ENCODE data around the genes LRRN3 and SMIM30.

DNA sequence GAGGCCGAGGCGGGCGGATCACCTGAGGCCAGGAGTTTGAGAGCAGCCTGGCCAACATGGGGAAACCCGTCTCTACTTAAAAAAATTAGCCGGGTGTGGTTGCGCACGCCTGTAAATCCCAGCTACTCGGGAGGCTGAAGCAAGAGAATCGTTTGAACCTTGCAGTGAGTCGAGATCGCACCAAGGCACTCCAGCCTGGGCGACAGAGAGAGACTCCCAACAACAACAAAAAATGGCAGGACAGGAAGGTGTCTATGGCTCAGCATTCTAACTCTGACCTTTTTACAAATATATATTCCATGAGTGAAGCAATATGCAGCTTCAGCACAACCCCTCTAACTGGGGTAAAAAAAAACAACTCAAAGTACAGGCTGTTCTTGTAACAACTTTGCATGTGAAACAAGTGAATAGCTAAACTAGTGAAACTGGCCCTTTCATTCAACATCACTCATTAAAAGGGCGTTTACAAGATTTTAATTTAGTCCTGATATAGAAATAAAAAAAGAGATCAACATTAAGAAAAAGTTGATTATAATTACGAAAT lies 1.3 kb downstream of the PNPLA8 start:
- PRO-cap, 5 experiments: peak in 1 of 5 experiments; most common plus-strand start position 414 of the sequence (in 1); most common minus-strand start position 269 of the sequence (in 1)
- RAMPAGE, long total RNA, 2 experiments: no peak in any of the 2 experiments
- RRBS: no CpG with 5 or more reads among the region's 14 CpGs

GRCh38 chr7:108570378-108570947 lies 789 bp downstream of the DNAJB9 start:
- PRO-cap, 5 experiments: peak in 3 of 5 experiments; most common plus-strand start chr7:108570616 (in 2); most common minus-strand start chr7:108570554 (in 1)
- RAMPAGE, long total RNA, 2 experiments: no peak in any of the 2 experiments
- RRBS: no CpG with 5 or more reads among the region's 20 CpGs

- PRO-cap, 5 experiments: peak in 4 of 5 experiments; most common minus-strand start chr7:109363859 (in 4)
- RAMPAGE, long total RNA, 2 experiments: no peak in any of the 2 experiments
- RRBS: no CpG with 5 or more reads among the region's 2 CpGs
These were observed 794.1 kb downstream of the DNAJB9 start for GRCh38 chr7:109363798-109364061.

- PRO-cap, 5 experiments: peak in 4 of 5 experiments; most common plus-strand start chr7:111091130 (in 4)
- RAMPAGE, long total RNA, 2 experiments: start-site peak on the plus strand in 2 of 2 experiments, at chr7:111091125-111091130 at its widest, 21 to 38 reads per replicate
- RRBS: no CpG with 5 or more reads among the region's 13 CpGs
These were observed at the start of gene LRRN3 for GRCh38 chr7:111090960-111091718. LRRN3 (plus strand) TSS chr7:111091127.

DNA sequence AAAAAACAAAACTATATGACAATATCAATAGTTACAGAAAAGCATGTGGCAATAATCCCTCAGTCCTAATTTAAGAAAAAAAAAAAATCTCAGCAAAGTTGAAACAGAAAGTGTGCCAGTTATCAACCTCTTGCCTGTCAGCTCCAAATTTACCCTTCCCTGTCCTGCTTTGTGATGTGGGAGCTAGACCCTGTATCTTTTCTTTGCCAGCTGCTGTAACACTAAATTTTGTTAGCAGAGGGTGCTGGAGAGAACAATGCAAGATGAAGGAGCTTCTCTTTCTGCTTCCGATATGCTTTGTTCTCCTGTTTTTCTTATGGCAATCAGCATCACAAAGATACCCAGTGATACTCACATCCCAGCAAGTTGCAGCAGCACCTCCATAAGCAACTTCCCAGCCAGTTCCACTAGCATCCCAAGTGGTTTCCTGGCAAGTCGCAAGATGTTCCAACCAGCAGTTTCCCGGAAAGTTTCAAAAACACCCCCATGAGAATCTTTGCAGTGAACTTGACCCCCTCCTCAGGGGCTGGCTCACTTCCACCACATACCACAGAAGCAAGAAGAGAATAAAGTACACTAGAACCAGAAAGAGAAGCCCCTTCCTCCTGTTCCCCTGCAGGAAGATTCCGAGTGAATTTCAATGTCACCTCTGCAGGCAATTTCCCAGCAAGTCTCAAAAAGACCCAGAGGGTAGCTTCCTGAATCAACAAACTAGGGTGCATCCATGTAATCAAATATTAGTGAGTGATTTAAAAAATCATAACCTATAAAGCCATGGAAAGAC lies 148.5 kb downstream of the IMMP2L start:
- PRO-cap, 5 experiments: no peak in any of the 5 experiments
- RAMPAGE, long total RNA, 2 experiments: no peak in any of the 2 experiments
- RRBS: no CpG with 5 or more reads among the region's 4 CpGs

- PRO-cap, 5 experiments: no peak in any of the 5 experiments
- RAMPAGE, long total RNA, 2 experiments: no peak in any of the 2 experiments
- RRBS: no CpG with 5 or more reads among the region's 3 CpGs
These were observed 236.2 kb downstream of the DOCK4 start for GRCh38 chr7:111969905-111970432.

GRCh38 chr7:112001029-112001686 lies 205.0 kb downstream of the DOCK4 start:
- PRO-cap, 5 experiments: no peak in any of the 5 experiments
- RAMPAGE, long total RNA, 2 experiments: no peak in any of the 2 experiments
- RRBS: no CpG with 5 or more reads among the region's 8 CpGs

DNA sequence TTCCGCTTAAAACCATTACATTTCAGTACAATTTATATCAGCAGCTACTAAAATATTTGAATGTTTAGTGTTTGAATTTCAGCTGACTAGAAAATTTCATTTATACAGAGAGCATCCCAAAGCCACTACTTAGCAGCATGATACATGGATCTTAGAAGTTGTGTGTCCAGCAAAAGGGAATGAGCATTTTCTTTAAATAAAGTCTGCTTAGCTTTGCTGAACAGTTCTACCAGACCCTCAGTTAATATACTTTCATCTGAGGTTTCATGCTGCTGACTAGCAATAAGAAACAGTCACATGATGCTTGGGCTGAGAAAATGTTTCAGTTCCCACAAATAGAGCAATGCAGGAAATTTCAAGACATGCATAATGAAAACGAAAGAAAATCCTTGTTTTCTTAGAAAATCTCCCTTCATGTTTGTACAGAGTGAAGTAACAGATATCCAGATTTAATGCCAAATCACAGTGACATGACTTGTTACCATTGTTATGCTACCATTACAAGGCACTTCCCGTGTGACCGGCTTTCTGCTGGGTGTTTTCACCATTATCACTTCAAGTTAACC lies 121.8 kb downstream of the DOCK4 start:
- PRO-cap, 5 experiments: peak in 2 of 5 experiments; most common plus-strand start position 425 of the sequence (in 1); most common minus-strand start position 248 of the sequence (in 1)
- RAMPAGE, long total RNA, 2 experiments: no peak in any of the 2 experiments
- RRBS: no CpG with 5 or more reads among the region's 4 CpGs

DNA sequence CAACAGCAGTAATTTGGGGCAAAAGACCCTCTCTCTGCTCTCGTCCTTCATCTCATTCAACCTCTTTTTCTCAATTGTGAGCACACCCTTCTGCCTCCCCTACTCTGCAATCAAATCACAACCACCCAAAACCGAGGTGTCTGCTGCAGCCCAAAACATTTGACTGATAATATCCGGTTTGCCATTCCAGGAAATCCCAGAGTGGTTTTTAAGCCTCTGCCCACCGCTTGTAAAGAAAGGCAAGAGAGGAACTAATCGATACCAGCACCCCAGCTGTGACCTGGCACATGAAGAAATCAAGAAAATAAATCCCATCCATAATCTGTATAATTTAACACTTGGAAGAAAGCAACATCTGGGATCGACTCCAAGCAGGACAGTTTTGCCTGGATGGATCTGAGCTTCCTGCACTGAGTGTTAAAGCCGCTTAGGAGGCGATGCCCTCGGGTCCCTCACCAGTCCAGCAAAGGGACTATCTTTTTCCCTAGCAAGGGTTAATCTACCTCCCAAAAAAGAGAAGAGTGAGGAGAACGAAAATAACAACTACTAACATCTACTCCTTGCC lies 2.1 kb downstream of the DOCK4 start:
- PRO-cap, 5 experiments: peak in 2 of 5 experiments; most common plus-strand start position 236 of the sequence (in 2); most common minus-strand start position 112 of the sequence (in 2)
- RAMPAGE, long total RNA, 2 experiments: no peak in any of the 2 experiments
- RRBS: no CpG with 5 or more reads among the region's 10 CpGs

DNA sequence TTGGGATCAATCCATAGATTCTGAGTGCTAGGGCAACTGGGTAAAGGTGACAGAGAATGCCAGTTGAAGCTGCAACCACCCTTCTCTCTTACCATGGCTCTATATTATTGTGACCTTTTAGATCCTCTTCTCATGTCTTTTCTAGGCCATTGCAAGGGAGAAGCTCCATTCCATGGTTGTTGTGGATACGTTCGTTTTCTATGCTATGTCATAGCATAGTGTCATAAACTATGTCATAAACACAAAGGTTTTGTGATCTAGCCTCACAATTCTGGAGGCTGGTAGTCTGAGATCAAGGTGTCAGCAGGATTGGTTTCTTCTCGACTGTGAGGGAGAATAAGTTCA lies 38.7 kb downstream of the ZNF277 start:
- PRO-cap, 5 experiments: no peak in any of the 5 experiments
- RAMPAGE, long total RNA, 2 experiments: no peak in any of the 2 experiments
- RRBS: no CpG with 5 or more reads among the region's 3 CpGs

GRCh38 chr7:112391079-112392324 lies 58.8 kb upstream of the IFRD1 start:
- PRO-cap, 5 experiments: no peak in any of the 5 experiments
- RAMPAGE, long total RNA, 2 experiments: no peak in any of the 2 experiments
- RRBS: no CpG with 5 or more reads among the region's 109 CpGs

DNA sequence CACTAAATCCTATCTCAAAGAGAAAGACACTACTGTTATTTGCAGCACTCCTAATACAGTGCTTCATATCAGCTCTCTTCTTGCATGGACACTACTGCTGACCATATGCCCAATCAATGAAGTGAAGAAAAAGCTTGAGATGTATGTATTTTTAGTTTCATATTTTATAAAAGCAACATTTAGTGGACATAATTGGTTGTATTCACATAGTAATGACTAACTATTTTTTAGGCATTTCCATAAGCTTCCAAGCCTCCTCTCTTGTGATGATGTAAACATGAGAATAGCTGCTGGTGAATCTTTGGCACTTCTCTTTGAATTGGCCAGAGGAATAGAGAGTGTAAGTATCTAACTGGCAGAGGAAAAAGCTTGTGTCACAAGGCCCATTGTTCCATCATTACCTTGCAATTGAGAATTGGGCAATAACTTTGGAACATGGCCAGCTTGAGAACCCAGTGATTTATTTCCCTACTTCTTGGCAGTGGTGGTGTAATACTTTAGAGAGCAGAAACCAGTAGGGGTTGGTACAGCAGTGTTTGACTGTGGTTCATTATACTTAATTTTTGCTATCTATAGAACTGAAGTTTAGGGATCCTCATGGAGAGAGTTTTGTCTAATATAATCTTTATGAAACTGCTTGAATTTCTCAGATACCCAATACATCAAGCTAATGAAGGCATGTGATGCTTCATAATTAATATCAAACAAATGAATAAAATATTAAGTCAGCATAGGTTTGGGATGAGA lies 12.0 kb downstream of the IFRD1 start:
- PRO-cap, 5 experiments: no peak in any of the 5 experiments
- RAMPAGE, long total RNA, 2 experiments: no peak in any of the 2 experiments

- PRO-cap, 5 experiments: no peak in any of the 5 experiments
- RAMPAGE, long total RNA, 2 experiments: no peak in any of the 2 experiments
- RRBS: no CpG with 5 or more reads among the region's 4 CpGs
These were observed 4.0 kb upstream of the LSMEM1 start for GRCh38 chr7:112476714-112477218.

DNA sequence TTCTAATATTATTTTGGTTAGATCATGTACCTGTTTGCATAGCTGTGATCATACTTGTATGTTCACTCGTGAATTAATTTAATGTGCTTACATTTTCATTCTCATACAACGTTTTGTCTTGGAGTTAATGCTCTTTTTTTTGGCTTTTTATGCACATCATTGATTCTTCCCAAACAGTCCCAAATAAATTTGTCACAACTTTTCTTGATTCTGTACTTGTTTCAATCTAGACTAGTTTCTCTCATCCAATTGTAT lies 3.1 kb upstream of the LSMEM1 start:
- PRO-cap, 5 experiments: no peak in any of the 5 experiments
- RAMPAGE, long total RNA, 2 experiments: no peak in any of the 2 experiments
- RRBS: no CpG with 5 or more reads among the region's 2 CpGs

DNA sequence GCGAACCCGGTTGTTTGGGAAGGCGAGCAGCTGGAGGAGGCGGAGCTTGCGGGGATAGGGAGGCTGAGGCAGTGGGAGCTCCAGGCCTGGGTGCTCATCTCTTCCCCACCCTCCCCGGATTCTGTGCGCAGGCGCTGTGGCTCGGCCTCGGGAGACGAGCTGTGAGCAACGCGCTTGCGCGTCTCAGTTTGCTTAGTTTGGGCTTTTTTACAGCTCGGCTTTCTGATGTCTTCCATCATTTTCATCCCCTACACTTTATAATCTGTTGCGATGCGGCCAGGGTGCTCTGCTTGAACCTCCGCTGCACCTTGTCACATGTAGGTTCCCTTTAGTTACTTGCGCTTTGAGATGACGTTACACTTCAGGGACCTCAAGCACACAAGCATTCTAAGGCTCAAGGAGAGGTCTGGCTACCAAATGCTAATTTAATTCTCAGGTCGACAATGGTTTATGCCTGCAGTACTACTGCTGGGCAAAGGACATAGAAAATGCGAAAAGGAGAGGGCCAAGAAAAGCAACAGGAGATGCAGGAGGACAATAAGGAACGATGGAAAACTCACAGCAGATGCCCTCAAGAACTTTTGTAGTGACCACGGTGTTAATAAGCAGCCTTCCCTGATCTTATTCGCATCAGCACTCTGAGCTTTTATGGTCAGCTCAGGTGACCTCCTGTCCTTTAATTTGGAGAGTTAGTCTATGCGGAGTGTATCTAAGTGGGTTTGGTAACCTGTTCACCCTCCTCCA lies 479 bp upstream of the BMT2 start:
- PRO-cap, 5 experiments: peak in 4 of 5 experiments; most common plus-strand start position 42 of the sequence (in 2); most common minus-strand start position 123 of the sequence (in 1)
- RAMPAGE, long total RNA, 2 experiments: no peak in any of the 2 experiments
- RRBS: 0% methylated on average over 4 of the region's 27 CpGs

GRCh38 chr7:113118042-113118732 lies at the start of gene SMIM30:
SMIM30 (minus strand) TSS chr7:113118554.
- PRO-cap, 5 experiments: peak in 5 of 5 experiments; most common plus-strand start chr7:113118671 (in 5); most common minus-strand start chr7:113118614 (in 2)
- RAMPAGE, long total RNA, 2 experiments: start-site peak on the minus strand in 1 of 2 experiments, at chr7:113118553-113118557 at its widest, 299 reads per replicate
- RRBS: no CpG with 5 or more reads among the region's 29 CpGs

GRCh38 chr7:113593489-113594376 lies 325.1 kb downstream of the PPP1R3A start:
- PRO-cap, 5 experiments: no peak in any of the 5 experiments
- RAMPAGE, long total RNA, 2 experiments: no peak in any of the 2 experiments
- RRBS: no CpG with 5 or more reads among the region's 40 CpGs

DNA sequence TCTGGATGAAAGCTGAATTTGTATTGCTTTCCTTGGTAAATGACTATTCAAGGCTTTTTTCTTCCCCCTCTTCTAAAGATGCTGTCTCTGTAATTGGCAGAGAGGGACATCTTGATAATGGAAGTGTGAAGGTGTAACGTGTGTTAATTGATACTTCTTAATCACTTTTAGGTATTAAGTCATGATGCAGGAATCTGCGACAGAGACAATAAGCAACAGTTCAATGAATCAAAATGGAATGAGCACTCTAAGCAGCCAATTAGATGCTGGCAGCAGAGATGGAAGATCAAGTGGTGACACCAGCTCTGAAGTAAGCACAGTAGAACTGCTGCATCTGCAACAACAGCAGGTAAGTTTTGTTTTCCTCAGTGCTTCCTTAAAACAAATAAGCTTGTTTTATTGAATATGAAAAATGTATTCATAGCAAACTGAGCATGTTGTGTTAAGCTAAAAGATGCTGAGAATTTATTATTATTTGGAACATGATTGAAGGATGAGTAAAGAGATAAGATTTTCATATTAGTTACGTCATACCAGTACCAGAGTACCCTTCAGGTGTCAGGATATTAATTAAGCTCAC lies 11.8 kb downstream of the FOXP2 start:
- PRO-cap, 5 experiments: no peak in any of the 5 experiments
- RAMPAGE, long total RNA, 2 experiments: no peak in any of the 2 experiments
- RRBS: no CpG with 5 or more reads among the region's 3 CpGs

DNA sequence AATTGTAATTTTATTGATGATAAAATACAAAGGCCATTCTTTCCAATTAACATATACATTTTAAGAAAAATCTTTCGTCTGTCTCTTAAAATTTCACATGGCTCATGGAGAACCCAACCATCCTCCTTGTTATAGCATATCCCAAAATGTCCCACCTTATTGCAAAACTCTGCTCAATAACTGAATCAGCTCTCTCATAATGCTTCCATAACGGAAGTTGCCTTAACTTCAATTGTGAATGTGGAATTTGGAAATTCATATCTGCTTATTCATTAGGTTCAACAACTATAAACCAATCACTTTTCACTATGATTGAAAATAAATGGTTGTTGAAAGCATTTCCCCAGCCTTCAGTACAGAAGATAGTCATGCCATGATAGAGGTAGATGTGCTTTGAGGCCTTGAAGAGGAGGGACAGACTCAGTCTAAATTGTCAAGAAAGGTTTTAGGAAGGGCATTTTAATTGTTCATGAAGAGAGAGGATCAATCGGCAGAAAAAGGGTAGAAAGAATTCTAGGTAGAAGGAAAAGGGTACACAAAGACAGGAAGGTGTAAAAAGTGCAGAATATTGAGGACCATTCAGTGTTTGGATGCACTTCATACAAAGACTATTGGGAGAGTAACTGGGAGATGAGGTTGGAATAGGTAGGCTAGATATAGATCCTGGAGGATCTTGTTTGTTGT lies 20.4 kb downstream of the FOXP2 start:
- PRO-cap, 5 experiments: no peak in any of the 5 experiments
- RAMPAGE, long total RNA, 2 experiments: no peak in any of the 2 experiments
- RRBS: no CpG with 5 or more reads among the region's 3 CpGs

GRCh38 chr7:114922433-114923124 lies 685 bp downstream of the MDFIC start:
- PRO-cap, 5 experiments: peak in 4 of 5 experiments; most common plus-strand start chr7:114922480 (in 2); most common minus-strand start chr7:114922542 (in 2)
- RAMPAGE, long total RNA, 2 experiments: start-site peak on the plus strand in 1 of 2 experiments, at chr7:114922449-114922503 at its widest, 18 reads per replicate
- RRBS: 2% methylated on average over 32 of the region's 68 CpGs